ENCODE results near the gene ATP11B.

DNA sequence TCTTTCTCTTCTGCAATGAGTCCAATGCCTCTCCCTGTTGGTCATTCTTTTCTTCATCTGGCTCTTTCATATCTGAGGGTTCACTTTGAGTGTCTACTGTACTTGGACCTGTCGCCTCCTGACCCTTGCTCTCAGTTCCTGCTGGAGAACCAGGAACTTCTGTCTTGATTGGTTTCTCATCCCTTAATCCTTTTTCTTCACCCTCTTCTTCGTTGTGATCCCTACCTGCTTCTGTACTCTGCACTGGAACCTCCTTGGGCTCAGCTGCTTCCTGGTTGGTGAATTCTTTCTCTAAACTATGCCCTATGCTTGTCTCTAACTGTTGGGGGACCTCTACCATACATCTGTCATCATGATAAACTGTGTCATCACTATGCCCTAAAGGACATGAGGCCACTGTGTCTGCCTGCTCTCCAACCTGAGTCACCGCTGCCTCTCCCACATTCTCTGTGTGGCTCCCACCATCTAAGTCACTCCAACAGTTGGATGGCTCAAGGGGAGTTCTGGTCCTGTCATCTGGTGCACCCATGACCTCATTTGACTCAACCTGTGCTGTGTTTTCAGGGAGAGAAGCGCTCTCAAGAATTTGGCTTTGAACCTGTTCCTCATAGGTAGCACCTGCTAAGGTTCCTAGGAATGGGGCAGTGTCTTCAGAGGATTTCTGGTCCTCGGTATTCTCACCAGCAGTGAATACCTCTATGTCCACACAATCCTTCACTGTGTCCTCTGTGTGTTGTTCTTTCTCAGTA, 9.0 kb upstream of the KCNMB3 start:
- PRO-cap, 2 experiments, result no peak in any of the 2 experiments

DNA sequence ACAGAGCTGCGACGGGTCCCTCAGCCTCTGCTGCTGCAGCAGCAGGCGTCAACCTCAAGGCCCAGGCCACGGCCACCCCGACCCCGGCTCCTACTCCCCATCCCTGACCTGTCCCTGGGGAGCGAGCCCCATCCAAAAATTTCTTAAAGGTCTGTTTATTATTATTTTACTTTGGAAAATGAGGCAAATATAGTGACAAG, 82.4 kb upstream of the FXR1 start:
- PRO-cap, 2 experiments, result no peak in any of the 2 experiments

- PRO-cap, 2 experiments, result no peak in any of the 2 experiments
These were observed 1.6 kb downstream of the FXR1 start for GRCh38 chr3:180913950-180914500.

DNA sequence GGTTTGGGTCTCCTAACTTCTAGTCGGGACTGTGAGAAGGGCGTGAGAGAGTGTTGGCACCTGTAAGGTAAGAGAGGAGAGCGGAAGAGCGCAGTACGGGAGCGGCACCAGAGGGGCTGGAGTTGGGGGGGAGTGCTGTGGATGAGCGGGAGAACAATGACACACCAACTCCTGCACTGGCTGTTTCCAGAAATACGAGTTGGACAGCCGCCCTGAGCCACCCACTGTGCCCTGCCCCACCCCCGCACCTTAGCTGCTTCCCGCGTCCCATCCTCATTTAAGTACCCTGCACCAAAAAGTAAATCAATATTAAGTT, 468 bp upstream of the SOX2 start:
- PRO-cap, 2 experiments, result no peak in any of the 2 experiments

DNA sequence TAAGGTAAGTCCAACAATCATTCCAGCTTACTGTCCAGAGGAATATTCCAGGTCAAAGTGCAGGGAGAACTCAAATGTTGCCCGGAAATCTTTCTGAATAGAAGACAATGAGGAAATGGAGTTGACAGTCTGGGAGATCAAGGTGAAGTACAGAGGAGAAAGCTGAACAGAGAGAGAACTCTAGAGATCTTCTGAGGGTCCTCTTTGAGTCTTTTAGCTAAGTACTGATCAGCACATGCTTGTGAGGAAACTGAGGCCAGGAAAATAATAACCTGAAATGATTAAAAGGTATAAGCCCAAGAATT, 207.5 kb upstream of the ATP11B start:
- PRO-cap, 2 experiments, result no peak in any of the 2 experiments

GRCh38 chr3:182682511-182683279, 110.6 kb upstream of the ATP11B start:
- PRO-cap, 2 experiments, result no peak in any of the 2 experiments

GRCh38 chr3:182705059-182705399, 88.3 kb upstream of the ATP11B start:
- PRO-cap, 2 experiments, result no peak in any of the 2 experiments

DNA sequence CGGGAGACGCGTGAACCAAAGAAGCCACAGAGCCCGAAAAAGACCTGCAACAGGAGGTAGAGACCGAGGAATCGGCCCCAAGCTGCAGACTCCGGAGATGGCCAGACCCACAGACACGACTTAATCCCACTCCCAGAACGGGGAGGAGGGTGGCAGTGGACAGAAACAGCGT, 314 bp upstream of the ATP11B start:
- PRO-cap, 2 experiments, result peak in 1 of 2 experiments; most common plus-strand start position 87 of the sequence (in 1); most common minus-strand start position 73 of the sequence (in 1)

DNA sequence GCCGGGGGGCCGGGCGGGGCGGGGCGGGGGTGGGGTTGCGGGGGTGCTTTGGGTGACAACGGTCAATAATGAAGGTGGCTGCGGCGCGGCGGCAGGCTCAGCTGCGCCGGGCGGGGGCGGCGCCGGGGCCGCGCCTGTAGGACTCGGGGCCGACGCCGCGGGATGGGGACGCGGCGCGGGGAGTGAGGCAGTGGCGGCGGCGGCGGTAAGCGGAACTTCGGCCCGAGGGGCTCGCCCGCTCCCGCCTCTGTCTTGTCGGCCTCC, at the start of gene ATP11B:
Gene ATP11B, plus strand, starts transcription at position 65 of the 264 bp plus-strand sequence.
- PRO-cap, 2 experiments, result peak in 2 of 2 experiments; most common plus-strand start position 65 of the sequence (in 2)

- PRO-cap, 2 experiments, result peak in 2 of 2 experiments; most common plus-strand start chr3:182793834 (in 1); most common minus-strand start chr3:182794265 (in 2)
These were observed 656 bp downstream of the ATP11B start for GRCh38 chr3:182793704-182794615.

DNA sequence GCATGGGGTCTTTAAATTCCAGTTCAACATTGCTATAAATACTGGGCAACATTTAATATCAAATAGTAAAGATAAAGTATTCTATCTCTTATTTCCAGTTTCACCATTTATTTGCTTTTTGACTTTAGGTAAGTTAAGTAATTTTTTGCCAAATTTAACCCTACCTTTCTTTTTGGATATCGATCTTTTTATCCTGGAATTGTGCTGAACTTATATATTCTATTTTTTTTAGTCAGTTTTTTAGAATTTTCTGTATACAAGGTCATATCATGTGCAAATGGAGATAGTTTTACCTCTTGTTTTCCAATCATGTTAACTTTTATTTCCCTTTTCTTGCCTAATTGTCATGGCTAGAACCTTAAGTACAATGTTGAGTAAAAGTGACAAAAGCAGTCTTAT, 70.6 kb downstream of the ATP11B start:
- PRO-cap, 2 experiments, result no peak in any of the 2 experiments

DNA sequence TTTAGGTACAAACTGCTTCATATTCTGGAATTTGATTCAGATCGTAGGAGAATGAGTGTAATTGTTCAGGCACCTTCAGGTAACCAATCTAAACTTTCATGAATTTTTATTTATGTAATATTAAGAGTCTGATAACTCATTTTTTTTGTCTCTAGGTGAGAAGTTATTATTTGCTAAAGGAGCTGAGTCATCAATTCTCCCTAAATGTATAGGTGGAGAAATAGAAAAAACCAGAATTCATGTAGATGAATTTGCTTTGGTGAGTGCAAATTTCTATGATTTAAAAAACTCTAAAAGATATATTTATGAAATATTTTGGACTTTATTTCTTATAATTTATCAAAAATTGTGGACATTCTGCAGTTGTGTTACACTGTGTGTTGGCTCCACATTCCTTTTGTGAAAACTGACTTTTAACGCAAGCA, 75.8 kb downstream of the ATP11B start:
- PRO-cap, 2 experiments, result no peak in any of the 2 experiments

- PRO-cap, 2 experiments, result no peak in any of the 2 experiments
These were observed 28.0 kb downstream of the DCUN1D1 start for GRCh38 chr3:182952230-182952804.

- PRO-cap, 2 experiments, result no peak in any of the 2 experiments
These were observed 4.6 kb downstream of the MCCC1 start for GRCh38 chr3:183094622-183095105.

DNA sequence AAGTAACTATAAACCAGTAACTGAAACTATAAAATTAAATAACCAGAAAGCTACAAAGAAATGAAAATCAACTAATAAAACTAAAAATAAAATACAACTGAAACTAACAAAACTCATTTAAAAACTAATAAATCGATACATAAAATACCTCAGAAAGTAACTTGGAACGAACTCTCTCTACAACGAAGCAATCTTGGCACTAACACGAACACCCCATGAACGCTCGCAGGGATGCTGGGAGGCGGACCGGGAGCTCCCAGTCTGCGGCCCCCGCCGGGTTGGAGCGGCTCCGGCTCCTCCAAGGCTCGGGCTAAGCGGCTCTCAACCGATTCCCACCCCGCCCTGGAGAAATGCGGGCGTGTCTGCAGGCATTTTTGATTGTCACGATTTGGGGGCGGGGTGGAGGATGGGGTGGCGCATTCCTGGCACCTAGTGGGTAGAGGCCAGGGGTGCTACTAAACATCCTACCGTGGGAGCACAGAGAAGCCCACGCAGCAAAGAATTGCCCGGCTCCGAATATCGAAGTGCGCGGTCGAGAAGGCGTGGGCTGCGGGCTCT, 16.1 kb upstream of the LAMP3 start:
- PRO-cap, 2 experiments, result peak in 1 of 2 experiments; most common plus-strand start position 458 of the sequence (in 1); most common minus-strand start position 280 of the sequence (in 1)

GRCh38 chr3:183262288-183262896, 9.3 kb downstream of the B3GNT5 start:
- PRO-cap, 2 experiments, result no peak in any of the 2 experiments

DNA sequence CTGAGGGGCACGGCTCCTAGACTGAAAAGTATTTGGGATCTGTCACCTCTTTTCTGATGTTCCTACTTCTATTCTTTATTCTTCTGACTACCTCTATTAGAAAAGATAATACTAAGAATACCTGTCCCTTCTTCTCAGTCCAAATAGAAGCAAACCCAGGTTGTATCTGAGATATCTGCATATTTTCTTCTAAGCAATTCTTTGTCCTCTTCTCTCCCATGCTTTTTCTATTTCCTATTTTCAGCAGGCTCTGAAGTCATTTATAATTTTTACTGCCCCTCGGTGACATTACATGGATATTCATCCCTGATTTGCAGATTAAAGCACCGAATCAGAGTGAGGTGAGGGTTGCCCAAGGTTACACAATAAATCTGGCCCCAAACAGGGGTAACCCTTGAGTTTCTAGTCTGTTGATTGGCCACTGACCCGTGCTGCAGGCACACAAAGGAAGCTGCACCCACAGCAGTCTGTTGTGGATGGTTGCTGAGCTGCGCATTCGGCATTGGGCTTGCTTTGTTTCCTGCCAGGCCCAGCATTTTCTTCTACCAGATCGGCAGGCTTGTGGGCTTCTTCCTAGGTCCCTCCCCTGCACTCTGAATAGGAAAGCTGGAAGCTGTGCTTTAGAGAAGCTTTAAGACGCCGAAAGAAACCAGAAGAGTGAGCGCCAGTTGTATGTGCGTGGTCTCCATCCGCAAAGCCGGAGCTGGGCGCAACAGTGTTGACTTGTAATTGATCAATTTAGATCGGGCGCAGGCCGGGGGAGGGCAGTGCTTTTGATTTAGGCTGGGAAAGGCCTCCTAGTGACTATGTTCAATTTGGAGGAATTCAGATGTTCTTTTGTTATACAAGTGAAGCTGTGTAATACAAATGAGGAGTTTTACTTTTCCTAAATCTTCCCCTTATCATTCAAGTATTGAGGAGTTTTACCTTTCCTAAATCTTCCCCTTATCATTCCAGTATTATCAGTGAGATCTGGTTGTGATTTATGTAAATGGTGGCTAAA, 12.1 kb downstream of the B3GNT5 start:
- PRO-cap, 2 experiments, result peak in 2 of 2 experiments; most common plus-strand start position 465 of the sequence (in 1); most common minus-strand start position 595 of the sequence (in 1)

- PRO-cap, 2 experiments, result no peak in any of the 2 experiments
These were observed 23.5 kb downstream of the B3GNT5 start for GRCh38 chr3:183276585-183276995.

DNA sequence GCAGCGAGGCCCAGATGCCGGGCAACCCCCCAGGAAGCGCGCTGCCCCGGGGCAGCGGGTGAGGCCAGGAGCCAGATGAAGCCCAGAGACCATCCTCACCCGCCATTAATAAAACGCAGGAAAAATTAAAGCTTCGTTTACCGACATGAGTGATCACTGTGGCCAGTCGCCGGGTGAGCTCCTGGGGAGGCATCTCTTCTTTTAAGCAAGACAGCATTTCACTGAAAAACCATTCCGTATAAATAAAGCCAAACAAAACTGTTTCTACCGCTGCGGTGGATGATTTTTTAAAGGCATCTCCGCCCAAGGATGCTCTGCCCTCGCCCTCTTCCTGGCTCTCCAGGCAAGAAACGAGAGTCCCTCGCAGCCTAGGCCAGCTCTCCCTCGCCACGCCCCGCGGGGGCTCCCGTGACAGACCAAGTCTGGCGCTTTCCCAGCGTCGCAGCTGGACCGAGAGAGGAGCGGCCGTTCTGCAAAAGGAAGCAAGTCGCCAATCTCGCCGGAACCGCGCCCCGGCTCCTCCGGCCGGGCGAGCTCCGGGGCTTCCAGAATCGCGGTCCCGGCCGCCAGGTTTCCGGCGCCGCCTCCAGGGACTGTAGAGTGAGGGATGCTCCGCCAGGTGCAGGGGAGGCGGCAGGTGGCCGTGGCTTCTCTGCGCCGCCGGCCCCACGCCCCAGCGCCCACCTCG, 514 bp downstream of the MCF2L2 start:
- PRO-cap, 2 experiments, result no peak in any of the 2 experiments

- PRO-cap, 2 experiments, result peak in 2 of 2 experiments; most common plus-strand start chr3:183447607 (in 2); most common minus-strand start chr3:183447912 (in 2)
These were observed 19.0 kb upstream of the MCF2L2 start for GRCh38 chr3:183447171-183448118.

Data from Metastatic Liver Carcinoma in the Lung (tissue), 2 donors.